Hair follicle dermal papilla cell (primary cell): ENCODE results near the gene ACTL6A.

DNA sequence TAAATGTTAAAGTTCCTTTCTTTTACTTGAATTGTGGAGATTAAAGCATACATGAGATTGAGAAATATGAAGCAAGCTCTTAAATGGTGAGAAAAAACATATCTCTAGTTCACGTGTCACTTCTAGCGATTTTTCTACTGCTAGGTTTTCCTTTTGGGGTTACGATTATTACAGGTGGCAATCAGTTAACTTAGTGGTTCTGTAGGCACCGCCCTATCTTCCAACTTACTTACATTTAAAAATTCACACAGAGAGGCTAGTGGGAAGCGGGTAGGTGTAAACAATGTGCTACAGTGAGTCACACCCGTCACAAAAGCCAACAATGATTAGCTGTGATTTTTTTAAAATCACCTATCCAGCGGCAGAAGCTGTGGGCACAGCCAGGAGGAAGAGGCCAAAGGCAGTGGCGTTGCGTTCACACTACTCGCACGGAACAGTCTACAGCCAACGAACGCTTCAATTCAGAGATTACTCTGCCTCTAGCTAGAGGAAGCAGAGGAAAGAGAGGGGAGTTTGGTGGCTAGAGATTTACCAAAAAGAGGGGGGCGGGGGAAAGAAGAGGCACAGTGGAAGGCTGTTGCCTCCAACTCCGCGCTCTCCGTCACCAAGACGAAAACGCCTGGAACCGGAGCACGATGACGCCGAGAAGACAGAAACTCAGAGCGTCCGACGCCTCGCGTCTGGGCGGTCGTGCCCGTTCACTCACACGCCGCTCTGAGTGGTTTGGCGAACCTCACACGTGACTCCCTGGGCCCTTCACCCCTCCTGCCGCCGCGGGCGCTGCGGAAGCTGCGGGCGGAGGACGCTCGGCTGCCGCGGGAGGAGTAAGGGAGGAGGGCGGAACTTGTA lies 2.4 kb upstream of the NLGN1 start:
- CAGE, long polyA plus RNA = no peak

DNA sequence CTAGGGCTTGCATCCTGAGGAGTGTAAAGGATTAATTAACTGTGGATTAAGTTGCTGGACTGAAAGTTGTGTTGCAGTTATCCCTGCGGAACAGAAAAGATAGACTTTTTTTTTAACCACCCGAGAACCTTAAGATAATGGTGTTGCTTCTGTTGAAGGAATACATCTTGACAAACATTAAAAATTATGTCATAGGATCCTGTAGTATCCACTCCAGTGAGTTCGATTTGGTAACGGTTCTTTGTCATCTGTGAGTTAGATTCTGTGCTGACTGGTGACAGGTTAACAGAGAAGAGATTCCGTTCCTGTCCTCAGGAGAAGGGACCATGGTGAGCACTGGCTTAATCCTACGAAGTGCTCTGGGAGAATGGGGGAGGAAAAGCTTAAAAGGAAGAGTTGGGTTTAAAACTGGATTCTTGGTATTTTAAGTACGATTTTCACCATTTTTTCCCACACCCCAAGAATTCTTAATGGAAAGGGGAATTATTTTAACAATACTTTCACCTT lies 417.2 kb upstream of the NAALADL2 start:
- CAGE, long polyA plus RNA = no peak

DNA sequence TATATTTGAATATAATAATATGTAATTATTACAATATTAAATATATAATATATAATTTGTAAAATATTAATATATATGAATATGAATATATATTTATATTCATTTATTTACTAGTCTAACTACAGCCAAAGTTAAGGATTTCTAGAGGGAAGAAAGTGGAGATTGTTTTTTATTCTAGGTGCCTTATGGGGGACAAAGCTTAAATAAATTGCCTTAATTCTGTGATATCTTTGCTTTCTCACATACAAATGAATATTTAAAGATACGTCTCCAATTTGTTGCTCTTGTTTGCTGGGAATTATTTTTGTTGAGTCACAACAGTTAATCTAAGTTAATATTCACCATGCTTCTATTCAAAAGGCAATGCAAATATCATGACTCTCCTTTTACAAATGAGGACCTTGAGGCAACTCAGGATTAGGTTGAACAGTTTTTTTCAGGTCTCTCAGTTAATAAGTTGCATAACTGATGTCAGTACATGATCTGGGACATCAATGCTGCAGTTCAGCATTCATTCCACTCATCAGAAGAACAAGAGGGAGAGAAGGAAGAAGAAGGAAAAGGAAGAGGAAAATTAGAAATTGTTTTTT lies 908 bp upstream of the NAALADL2 start:
- CAGE, long polyA plus RNA = no peak

DNA sequence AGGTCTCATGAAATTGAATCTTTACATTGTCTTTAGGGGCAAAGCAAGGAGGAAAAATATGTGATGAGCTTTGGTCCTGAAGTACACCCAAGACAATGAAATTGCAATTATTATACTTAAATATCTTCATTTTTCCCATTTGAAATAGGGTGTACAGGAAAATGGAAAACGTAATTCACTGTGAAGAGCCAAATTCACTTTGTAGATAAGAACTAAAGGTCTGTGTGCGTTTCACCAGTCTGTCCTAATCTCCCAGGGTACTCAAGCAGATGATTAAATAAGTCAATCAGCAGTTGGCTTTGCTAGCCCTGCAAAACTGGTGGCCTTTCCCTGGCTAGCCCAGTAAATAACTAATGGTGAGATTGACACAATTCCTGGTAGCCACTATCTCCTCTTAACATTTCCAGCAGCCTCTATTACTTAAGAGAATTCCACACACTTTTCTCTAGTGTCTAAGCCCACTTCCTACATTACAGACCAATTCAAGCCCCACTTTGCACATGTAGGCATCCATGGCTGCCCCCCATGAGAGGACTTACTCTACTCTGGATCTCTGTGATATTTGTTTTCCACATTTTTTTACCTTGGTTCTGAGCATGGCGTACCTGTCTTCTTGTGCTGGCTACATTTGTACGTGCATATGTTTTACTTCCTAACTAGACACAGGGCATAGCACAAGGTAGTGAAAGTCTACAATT lies 389.3 kb downstream of the TBL1XR1 start:
- CAGE, long polyA plus RNA = no peak

- CAGE, long polyA plus RNA = no peak
Observed at GRCh38 chr3:176927168-176927736, 270.0 kb downstream of the TBL1XR1 start.

GRCh38 chr3:176950721-176951055 lies 246.6 kb downstream of the TBL1XR1 start:
- CAGE, long polyA plus RNA = no peak

DNA sequence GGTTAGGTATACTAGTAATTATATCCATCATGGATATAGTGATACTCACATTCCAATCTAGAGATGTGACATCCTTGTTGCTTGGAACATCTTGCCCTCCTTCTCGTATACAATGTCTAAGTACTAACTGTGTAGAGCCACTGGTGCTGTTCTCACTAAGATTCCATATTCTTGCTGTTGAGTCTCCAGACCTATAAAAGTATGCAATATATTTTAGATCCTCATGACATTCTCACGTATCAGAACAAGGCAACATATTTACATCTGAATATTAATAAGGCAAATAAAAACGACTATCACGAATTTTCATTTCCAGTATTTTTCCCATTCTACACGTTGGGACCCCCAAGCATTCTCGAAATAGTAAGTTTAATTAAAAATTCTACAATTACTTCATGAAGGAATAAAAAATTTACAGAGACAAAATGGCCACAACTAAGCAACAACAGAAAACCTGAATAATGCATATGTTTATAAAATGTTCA lies 147.3 kb downstream of the TBL1XR1 start:
- CAGE, long polyA plus RNA = no peak

GRCh38 chr3:177166496-177167103 lies 30.7 kb downstream of the TBL1XR1 start:
- CAGE, long polyA plus RNA = no peak

DNA sequence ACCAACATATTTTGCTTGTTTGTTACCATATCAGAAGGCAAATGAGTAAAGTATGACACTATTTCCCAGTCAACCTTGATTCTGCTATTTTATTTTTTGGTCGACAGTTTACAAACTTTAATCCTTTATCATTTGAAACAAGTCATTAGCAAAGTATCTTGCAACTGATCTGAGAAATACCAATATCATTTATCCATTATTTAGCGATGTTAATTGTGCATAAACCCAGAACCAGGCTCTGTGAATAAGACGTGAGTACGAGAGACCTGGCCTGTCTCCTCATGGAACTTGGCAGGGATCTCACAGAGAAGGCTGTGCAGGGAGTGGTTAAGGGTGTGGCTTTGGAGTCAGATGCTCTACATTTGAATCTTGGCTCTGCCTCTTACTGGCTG lies 39.8 kb upstream of the TBL1XR1 start:
- CAGE, long polyA plus RNA = no peak

GRCh38 chr3:177322890-177323212 lies 125.6 kb upstream of the TBL1XR1 start:
- CAGE, long polyA plus RNA = no peak

GRCh38 chr3:177377058-177377690 lies 179.9 kb upstream of the TBL1XR1 start:
- CAGE, long polyA plus RNA = no peak

DNA sequence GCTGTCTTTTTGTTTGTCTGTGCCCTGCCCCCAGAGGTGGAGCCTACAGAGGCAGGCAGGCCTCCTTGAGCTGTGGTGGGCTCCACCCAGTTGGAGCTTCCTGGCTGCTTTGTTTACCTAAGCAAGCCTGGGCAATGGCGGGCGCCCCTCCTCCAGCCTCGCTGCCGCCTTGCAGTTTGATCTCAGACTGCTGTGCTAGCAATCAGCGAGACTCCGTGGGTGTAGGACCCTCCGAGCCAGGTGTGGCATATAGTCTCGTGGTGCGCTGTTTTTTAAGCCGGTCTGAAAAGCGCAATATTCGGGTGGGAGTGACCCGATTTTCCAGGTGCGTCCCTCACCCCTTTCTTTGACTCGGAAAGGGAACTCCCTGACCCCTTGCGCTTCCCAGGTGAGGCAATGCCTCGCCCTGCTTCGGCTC lies 196.9 kb upstream of the TBL1XR1 start:
- CAGE, long polyA plus RNA = no peak

GRCh38 chr3:177483572-177484015 lies 286.3 kb upstream of the TBL1XR1 start:
- CAGE, long polyA plus RNA = no peak

- CAGE, long polyA plus RNA = no peak
Observed at GRCh38 chr3:177726626-177727206, 529.4 kb upstream of the TBL1XR1 start.

- CAGE, long polyA plus RNA = no peak
Observed at GRCh38 chr3:179346106-179346564, 1.4 kb upstream of the MFN1 start.

GRCh38 chr3:179562487-179563408 lies at the start of gene ACTL6A:
TSS of gene ACTL6A (plus strand) at chr3:179562926.
- CAGE, long polyA plus RNA = no peak

DNA sequence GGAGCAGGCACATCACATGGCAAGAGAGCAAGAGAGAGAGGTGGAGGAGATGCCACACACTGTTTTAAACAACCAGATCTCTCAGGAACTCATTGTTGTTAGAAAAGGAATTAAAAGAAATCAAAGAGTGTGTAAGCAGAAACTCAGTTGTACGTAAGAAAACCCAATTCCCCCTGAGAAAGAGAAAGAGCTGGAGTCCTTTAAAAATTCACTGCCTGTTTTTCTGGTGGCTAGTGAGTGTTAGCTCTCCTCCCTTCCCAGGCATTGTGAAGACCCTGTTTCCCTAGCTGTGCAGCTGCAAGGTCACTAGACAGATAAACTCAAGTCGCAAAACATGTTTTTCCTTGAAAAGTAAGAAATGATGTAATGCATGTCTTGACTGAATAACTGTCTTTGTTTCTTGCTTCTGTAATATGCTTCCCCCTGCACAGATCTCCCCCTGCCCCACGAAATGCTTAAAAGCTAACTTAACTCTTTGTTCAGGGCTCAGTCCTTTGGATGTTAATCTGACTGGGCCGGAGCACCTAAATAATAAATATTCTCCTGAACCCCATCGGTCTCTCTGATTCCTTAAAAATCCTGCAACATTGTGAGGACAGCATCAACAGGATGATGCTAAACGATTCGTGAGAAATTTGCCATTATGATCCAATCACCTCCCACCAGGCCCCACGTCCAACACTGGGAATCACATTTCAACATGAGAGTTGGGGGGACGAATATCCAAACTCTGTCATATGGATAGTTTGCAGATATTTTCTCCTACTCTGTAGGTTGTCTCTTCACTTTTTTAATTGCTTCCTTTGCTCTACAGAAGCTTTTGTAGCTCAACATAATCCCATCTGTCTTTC lies 22.7 kb downstream of the NDUFB5 start:
- CAGE, long polyA plus RNA = no peak

GRCh38 chr3:179652487-179652924 lies 334 bp upstream of the USP13 start:
- CAGE, long polyA plus RNA = no peak

- CAGE, long polyA plus RNA = no peak
Observed at GRCh38 chr3:179671602-179672275, 18.9 kb downstream of the USP13 start.

- CAGE, long polyA plus RNA = no peak
Observed at GRCh38 chr3:180161719-180162261, 125.1 kb upstream of the PEX5L start.